Melanocyte of skin (primary cell): Measurements from ENCODE around the genes PRDM4 and MYO1H.

DNA sequence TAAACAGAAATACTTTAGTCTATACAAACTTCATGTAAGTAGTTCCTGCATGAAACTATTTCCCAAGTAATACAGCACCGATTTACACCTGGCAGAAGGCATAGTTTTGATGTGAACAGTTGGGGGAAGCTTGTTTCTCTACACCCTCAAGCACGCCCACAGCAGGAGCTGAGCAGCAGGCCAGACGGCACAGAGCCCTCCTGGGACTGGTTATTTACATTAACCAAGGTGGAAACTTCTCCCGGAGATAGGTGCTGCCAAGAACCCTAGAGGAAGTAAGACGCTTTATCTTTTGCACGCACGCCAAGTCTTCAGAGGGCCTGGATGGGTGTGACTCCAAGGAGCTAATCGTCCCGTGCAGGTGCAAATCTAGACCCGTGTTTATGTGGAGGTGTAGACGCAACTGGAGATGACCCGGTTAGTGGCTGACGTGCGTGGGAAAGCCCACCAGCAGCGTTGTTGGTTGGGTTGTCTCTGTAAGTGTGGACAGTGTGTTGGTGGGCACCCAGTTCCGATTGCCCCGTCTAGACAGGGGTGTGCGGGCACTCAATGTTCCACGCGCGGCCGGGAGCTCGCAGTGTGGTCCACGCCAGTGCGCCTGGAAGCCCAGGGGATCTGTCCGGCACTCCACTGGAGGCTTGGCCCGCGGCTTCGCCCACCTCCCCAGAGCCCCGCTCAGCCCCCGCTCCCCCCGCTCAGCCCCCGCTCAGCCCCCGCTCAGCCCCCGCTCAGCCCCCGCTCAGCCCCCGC lies 725 bp upstream of the TCP11L2 start:
- CAGE, long polyA plus RNA, 2 experiments, result no peak in any of the 2 experiments

GRCh38 chr12:106428378-106428668 lies 70.8 kb downstream of the POLR3B start:
- CAGE, long polyA plus RNA, 2 experiments, result no peak in any of the 2 experiments

- CAGE, long polyA plus RNA, 2 experiments, result no peak in any of the 2 experiments
These were observed 3.1 kb downstream of the RFX4 start for GRCh38 chr12:106585800-106586358.

- CAGE, long polyA plus RNA, 2 experiments, result no peak in any of the 2 experiments
These were observed 62.2 kb downstream of the RFX4 start for GRCh38 chr12:106644847-106645573.

DNA sequence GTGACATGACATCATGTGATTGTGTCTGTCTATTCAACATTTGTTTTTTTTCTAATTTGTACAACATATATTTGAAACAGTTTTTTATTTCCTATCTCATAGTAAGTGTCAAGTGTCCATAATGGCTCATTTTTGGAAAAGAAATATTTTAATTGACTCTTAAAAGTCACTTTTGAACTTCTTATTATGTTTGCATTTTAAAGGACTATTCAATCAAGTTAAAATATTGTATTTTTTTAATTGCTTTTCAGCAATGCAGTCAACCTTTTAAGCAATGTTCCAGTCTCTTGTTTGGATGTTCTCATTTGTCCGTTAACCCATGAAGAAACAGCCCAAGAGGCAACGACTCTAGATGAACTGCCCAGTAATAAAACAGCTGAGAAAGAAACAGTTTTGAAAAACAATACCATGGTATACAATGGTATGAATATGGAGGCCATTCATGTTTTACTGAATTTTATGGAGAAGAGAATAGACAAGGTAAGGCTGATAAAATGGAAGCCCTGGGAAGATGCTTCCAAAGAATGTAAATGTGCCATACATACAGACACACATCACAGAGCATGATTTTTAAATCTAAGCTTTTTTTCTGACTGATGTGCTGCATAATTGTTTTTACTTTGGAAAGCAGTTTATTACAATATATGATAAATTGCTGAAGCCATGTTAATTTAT lies 68.0 kb downstream of the RIC8B start:
- CAGE, long polyA plus RNA, 2 experiments, result no peak in any of the 2 experiments

DNA sequence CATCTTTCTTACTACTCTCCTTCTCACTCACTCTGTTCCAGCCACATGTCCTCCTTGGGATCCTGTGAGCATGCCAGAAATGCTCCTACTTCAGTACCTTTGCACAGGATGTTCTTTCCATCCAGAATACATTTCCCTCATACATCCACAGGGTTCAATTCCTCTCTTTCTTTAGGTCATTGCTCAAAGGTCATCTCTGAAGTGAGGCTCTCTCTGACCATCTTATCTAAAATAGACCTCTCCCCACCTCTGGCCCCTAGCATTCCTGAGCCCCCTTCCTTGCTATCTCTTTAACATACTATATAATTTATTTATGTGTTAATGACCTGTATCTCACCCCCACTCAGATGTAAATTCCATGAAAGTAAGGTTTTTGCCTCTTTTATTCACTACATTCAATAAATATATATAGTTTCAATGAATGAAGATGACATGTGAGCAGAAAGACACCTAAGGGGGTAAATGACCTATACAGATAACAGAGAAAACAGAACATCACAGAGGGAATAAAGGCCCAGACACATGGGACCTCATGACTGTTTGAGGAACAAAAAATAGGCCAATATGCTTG lies 49.8 kb upstream of the MTERF2 start:
- CAGE, long polyA plus RNA, 2 experiments, result no peak in any of the 2 experiments

DNA sequence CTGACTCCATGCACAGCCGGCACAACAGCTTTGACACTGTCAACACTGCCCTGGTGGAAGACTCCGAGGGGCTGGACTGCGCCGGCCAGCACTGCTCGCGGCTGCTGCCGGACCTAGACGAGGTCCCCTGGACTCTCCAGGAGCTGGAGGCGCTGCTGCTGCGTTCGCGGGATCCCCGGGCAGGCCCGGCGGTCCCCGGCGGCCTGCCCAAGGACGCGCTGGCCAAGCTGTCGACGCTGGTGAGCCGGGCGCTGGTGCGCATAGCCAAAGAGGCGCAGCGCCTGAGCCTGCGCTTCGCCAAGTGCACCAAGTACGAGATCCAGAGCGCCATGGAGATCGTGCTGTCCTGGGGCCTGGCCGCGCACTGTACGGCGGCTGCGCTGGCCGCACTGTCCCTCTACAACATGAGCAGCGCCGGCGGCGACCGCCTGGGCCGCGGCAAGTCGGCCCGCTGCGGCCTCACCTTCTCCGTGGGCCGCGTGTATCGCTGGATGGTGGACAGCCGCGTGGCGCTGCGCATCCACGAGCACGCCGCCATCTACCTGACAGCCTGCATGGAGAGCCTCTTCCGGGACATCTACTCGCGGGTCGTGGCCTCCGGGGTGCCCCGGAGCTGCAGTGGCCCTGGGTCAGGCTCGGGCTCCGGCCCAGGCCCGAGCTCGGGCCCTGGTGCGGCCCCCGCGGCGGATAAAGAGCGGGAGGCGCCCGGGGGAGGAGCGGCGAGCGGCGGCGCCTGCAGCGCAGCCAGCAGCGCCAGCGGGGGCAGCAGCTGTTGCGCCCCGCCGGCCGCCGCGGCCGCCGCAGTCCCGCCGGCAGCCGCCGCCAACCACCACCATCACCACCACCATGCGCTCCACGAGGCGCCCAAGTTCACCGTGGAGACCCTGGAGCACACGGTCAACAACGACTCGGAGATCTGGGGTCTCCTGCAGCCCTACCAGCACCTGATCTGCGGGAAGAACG lies 1.2 kb downstream of the ABTB3 start:
- CAGE, long polyA plus RNA, 2 experiments, result no peak in any of the 2 experiments

DNA sequence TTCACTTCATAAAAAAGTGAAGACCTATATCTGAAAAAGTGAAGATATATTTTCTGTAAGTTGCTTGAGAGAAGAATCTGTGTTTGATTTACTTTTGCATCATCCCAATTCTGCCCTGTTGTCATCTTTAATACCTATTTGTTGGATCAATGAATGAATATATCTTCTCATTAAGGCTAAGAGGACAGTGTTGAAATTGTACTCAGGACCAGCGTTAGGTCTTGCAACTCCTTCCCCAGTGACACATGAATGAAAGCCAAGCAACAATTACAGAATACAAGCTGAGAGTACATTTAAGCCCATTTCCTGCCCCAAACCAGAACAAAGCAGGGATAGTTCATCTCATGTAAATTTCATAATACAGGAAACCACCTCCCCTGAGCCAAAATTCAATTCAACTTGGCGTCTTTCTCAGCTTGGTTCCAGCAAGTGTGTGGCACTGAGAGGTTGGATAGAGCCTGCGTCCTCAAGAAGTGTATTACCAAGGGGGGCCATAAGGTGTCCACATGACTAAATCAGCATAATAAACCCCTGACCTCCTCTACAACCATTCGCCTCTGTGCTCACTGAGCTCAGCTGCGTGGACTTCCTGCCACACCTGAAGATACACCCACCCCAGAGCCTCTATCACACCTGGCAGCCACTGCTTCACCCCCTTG lies 53.9 kb downstream of the ABTB3 start:
- CAGE, long polyA plus RNA, 2 experiments, result no peak in any of the 2 experiments

DNA sequence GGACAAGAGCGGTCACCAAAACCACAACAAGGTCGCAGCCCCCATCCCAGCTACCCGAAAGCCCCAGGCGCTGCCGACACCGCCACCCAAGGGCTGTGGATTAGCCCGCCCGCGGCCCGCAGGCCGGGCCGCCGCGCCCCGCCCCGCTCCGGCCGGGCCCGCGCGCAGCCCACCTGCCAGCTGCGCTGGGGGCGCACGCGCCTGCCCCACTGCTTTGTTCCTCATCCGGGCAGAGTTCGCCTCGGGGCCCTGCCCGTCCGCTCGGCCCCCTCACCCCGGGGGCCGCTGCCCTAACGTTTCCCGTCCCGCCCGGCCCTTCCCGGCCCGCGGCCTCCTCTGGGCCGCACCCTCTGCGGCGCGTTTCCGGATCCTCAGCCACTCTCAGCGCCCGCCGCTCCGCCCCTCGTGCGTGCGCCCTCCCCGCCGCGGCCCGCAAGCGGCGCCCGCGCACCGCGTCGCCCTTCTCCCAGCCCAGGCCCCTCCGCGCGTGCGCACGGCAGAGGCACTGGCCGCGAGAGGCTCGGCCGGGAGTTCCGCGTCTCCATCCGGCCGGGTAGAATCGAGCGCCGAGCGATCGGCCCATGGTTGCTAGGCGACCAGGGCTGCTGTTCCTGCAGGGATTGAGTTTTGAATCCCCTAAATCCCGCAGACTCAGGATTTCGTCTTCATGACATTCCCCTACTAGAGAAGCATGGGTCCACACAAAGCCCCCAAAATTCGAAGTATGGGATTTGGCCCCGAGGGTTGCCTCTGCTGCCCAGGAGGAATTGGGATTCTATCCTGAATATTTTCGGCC lies at the start of gene PRDM4:
Gene PRDM4, minus strand, starts transcription at position 354 of the 796 bp plus-strand sequence.
- CAGE, long polyA plus RNA, 2 experiments, result no peak in any of the 2 experiments

GRCh38 chr12:108126897-108127491 lies 2.1 kb upstream of the WSCD2 start:
- CAGE, long polyA plus RNA, 2 experiments, result no peak in any of the 2 experiments

DNA sequence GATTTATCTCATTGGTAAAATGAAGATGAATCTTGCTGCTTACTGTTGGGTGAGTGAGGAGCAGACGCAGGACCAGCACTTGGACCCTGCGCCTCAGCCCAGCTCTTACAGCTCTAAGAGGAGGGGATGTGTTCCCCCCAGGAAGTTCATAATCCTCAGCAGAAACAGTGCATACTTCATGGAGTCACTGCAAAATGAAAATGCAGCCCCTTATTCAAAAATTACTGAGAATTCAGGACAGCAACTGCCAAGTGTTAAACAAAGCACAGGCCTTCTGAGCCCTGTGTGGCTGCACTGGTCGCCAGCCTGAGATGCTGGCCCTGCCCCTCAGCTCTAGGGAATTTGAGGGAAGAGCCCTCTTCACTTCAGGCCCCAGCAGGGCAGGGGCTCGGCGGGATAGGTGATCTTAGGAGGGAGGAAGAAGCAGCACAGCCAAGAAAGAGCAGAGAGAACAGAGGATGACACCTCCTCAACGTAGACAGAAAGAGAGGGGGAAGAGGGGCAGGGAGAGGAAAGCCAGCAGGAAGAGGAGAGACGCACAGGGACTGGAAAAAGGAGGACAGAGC lies 23.1 kb downstream of the CMKLR1 start:
- CAGE, long polyA plus RNA, 2 experiments, result no peak in any of the 2 experiments

DNA sequence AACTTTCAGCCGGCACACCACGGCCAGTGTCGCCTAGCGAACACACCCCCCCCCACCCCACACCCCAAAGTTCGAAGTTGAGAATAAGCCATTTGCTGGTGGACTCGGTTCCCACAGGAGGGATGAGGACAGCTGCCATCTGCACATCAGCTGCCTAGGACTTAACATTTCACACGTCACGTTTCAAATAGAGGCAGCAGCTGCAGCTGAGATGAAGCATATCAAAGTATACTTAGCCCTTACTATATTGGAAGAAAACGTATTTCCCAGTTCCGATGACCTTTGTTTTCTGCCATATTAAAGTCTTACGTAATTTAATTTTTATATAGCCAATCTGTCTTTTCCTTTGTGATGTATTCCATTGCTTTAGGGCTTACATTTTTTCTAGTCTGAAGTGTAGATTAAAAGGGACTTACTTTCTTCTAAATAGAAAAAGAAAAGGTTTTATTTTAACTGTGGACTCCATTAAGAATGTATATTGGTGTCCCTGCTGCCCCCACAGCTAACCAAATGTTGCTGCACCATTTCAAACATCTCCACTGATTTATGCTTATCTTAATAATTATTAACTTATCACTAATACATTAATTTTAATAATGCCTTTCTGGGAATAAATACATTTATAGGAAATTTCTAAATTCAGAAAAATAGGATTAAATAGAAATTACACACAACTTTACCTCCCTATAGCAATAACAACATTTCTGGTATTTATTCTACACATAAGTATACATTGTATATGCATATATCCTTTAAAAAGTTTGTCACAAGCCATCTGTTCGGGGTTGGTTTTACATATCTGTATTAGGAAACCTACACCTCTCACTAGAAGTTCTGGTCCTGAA lies 9.1 kb upstream of the SELPLG start:
- CAGE, long polyA plus RNA, 2 experiments, result no peak in any of the 2 experiments

- CAGE, long polyA plus RNA, 2 experiments, result no peak in any of the 2 experiments
These were observed 39.6 kb downstream of the CORO1C start for GRCh38 chr12:108691463-108692417.

- CAGE, long polyA plus RNA, 2 experiments, result no peak in any of the 2 experiments
These were observed 53.4 kb upstream of the CORO1C start for GRCh38 chr12:108784706-108785109.

DNA sequence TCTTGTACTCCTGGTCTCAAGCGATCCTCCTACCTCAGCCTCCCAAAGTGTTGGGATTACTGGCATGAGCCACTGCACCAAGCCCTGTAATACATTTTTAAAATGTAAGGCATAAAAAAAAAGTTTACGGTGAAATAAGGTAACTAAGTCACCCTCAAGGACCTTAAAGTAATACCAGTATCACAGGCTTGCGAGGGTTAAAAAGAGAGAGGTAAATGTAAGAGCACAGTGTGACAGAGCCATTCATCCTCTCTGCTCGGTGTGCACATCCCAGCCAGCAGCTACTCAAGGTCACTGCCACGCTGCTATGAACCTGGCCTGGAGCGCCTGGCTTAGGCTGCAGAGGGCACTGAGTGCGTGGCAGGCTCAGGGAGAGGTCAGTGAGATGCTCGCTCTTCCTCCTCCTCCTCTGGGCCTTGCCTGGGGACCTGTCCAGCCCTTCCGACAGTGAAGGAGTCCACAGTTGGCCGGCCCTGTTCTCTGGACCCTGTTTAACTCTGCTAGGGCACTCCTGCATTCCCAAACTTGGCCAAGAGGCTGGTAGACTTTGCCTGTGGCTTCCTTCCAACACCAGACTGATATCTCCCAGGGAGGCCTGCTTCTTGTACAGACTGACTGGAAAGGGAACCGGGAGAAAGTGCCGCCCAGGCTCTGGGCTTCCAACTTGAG lies 62.4 kb upstream of the CORO1C start:
- CAGE, long polyA plus RNA, 2 experiments, result no peak in any of the 2 experiments

- CAGE, long polyA plus RNA, 2 experiments, result no peak in any of the 2 experiments
These were observed 1.1 kb upstream of the SSH1 start for GRCh38 chr12:108858372-108859082.

- CAGE, long polyA plus RNA, 2 experiments, result no peak in any of the 2 experiments
These were observed 8.8 kb downstream of the ALKBH2 start for GRCh38 chr12:109084450-109084854.

GRCh38 chr12:109264040-109264538 lies 45.0 kb downstream of the FOXN4 start:
- CAGE, long polyA plus RNA, 2 experiments, result no peak in any of the 2 experiments

DNA sequence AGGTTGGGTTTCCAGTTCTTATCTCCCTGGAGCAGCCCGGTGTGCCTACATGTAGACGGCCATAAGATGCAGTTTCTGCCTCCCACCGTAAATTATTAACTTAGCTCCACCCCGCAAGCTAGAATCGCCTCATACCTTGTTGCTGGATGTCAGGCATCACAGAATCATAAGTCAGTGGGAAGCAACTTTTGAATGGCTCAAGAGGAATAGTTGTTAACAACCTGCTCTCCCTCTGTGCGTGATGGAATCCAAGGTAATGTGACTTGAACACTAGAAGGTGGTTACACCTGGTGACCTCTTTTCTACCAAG lies at the start of gene MYO1H:
Gene MYO1H, plus strand, starts transcription at position 181 of the 310 bp plus-strand sequence.
- CAGE, long polyA plus RNA, 2 experiments, result no peak in any of the 2 experiments

- CAGE, long polyA plus RNA, 2 experiments, result no peak in any of the 2 experiments
These were observed 9.3 kb downstream of the KCTD10 start for GRCh38 chr12:109467681-109468329.